OCI-LY7 (cell line): Measurements from ENCODE around the gene SH3BP4.

- PRO-cap = bidirectional peak, plus-strand start at chr2:234427323, minus-strand start at chr2:234427227
- RAMPAGE, long total RNA = no peak
These were observed 69.9 kb downstream of the ARL4C start for GRCh38 chr2:234426579-234427691.

DNA sequence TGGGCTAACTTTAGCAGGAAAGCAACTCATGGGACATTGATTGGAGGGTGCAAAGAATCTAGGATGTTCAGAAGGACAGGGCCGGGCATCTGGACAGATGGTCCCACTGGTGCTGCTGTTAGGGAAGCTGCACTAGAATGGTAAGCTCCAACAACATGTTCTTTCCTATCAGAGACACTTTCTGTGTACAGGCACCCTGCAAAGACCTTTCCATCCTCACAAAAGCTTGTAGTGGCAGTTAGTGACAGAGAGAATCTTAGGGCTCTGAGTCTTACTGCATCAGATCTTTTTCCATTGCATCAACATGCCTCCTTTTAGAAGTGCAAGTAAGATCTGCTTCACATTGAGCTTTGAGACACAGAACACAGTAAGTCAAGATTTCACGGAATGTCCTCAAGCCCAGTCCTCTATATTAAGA lies 52.7 kb downstream of the ARL4C start:
- PRO-cap = no peak
- RAMPAGE, long total RNA = no peak

- PRO-cap = no peak
- RAMPAGE, long total RNA = no peak
These were observed 34.9 kb downstream of the ARL4C start for GRCh38 chr2:234462009-234462288.

DNA sequence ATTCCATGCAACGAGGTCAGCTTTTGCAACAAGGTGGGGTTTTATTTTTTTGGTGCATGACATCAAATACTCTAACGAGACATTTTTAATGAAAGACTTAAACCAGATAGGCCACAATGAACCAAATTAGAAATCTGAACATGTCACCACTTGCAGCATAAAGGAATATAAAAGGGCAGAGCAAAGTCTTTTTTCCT lies 2.4 kb downstream of the ARL4C start:
- PRO-cap = no peak
- RAMPAGE, long total RNA = no peak

DNA sequence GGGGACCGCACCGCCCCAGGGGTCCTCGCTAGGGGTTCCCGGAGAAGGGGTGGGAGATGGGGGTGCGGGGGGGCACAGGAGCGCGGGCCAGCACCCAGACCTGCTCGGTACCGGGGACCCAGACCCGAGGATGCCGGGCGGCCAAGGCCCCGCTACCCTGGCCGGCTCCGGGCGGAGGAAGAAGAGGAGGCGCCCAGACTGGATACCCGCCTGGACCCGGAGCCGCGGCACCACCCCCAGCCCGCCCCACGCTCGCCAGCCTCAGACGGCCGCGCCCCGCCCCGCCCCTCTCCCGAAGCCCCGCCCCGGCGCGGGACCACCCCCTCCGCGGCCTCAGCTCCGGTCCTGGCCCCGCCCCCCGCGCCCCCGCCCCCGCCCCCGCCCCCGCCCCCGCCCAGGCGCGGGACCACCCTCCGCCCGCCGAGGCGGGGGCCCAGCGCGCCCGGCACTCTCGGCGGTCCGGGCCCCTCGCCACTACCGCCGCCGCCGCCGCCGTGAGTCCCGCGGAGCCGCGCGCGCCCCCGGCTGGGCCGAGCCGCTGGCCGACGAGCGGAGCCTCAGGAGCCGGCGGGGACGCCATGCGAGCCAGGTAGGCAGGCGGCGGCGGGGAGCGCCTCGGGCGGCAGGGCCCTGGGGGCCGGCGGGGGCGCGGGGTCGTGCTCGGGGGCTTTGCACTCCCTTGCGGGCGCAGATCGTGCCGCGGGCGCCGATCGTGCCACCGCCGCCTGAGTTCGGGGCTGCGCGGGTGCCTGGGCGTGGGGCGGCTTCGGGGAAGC lies at the start of gene SH3BP4:
Gene SH3BP4 (plus strand): TSS at position 436 of the 776 bp plus-strand sequence.
- PRO-cap = no peak
- RAMPAGE, long total RNA = no peak

DNA sequence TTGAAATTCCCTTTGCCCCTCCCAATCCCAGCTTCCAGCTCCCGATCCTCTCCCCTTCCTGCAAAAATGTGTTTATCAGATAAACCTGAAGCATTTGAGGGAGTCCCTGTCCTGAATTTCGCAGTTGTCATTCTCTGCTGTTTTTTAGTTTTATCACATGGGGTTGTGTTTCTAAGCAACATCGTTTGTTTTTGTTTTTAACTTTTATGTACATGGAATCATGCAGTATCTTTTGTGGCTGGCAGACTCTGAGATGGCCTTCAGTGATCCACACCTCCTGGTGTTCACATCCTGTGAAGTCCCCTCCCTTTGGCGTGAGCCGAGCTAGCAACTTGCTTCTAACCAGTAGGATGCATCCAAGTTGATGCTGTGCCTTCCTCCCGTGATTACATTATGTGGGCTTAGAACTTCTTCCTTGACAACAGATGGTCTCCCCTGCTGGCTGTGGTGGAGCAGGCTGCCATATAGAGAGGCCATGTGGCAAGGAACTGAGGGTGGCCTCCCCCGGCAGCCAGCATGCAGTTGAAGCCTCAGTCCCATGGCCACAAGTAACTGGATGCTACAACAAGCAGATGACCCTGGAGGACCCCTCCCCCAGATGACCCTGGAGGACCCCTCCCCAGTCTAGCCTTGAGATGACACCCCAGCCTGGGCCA lies 27.5 kb downstream of the SH3BP4 start:
- PRO-cap = no peak
- RAMPAGE, long total RNA = no peak

DNA sequence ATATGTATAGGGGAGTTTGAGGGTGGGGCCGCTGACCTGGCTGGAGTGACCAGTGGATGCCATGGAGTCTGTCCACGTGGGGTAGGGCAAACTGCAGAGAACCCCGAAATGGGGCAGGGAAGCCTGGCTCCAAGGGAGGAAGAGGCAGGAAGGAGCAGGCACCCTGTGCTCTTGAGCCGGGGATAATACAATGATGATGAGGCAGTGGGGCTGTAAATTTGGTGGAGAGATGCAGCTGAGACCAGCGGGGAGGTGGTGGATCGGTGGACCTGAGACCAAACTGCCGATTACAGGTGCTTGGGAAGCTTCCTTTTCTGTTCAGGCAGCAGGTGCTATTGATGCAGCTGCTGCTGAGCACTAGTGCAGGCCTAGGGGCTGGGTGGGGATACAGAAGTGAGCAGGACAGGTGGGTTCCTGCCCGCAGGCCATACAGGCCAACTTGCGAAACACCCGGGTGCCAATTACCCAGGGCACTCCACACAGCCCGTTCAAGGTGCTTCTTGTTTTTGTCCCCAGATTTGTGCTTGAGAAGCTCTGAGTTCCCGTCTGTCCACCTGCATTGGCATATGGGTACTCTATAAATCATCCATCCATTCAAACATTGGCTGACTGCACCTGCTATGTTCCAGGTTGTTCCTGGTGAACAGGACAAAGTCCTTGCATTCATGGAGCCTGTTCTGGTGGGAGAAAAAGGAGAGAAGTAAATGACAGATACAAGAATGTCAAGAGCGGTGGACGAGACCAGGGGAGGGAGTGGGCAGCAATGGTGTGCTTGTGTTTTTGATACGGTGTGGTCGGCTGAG lies 31.1 kb downstream of the SH3BP4 start:
- PRO-cap = no peak
- RAMPAGE, long total RNA = no peak

DNA sequence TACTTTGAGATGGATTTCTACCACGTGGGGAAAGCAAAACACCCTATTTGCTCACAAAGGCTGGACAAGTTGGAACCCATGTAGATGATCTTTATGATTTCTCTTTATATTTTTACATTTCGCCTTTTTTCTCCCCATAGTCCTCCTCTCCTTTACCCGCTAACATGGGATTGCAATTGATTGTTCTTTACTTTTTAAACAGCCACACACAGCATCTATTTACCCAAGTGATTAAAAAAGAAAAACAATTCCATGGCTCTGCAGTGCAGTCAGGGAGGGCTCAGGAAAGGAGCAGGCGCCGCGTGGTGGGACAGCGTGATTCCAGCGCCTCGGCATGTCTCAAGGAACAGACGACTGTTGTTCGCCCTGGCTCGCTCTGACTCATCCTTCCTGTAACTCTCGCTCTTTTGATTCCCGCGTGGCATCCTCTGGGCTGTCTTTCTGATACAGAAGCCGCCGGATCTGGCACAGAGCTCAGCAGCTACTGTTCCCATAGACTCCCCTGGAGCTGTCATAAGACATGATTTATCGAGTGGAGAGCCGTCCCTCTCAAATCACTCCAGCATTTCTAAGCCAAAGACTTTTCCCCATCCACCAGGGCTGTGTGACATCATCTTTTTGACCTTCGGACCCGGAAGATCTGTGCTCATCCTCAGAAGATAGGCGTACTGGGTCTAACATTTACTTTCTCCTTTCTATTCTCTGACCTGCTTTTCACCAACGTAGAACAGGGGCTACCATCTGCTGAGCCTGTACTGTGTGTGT lies 230.3 kb upstream of the AGAP1 start:
- PRO-cap = no peak
- RAMPAGE, long total RNA = no peak

DNA sequence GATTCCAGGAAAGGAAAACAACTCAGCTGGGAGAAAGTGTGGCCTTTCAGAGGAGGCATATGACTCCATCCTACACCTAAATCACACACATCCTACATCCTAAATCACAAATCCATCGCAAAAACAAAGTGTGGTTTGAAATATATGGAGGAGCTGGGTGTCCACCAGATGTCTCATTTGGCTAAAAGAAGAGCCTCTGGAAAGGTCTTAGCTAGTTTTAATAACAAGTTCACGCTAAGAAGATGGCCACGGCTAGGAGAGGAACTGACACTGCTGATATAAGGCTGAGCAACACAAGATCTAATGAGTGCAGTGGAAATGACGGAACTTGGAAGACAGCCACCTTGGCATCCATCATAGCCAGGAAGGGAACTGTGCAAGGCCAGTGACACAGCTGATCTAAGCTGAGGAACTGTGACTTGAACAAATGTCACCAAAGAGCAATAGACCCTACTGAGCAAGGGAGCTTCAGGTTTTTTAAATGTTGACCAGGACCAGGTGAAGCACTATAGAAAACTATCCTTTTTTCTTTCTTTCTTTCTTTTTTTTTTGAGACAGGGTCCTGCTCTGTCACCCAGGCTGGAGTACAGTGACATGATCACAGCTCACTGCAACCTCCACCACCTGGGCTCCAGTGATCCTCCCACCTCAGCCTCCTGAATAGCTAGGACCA lies 59.9 kb upstream of the AGAP1 start:
- PRO-cap = no peak
- RAMPAGE, long total RNA = no peak

GRCh38 chr2:235492898-235493490 lies 849 bp upstream of the AGAP1 start:
- PRO-cap = no peak
- RAMPAGE, long total RNA = no peak

DNA sequence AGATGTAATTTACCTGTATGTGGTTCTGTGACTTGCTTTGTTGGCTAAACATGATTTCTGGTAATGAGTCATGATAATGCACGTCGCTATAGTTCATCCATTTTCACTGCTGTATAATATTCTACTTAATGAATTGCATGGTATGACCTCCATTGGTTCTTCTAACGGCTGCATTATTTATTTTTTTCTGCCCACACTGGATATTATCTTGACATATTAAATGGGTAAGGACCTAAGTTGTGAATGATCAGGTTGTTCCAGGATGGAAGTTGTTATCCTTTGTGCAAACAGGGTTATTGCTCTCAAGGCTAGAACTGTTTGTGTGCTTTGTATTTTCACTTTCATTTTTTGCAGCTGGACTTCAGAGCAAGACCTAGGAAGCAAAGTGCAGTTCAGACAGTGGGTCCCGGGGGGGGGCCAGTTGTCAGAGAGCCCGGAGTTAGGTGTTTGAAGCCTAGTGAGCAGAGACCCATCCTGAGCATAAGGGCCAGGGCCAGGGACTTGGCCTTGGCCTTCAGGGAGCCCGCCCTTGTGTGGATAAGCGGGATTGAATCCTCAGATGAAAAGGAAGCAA lies 48.1 kb downstream of the AGAP1 start:
- PRO-cap = no peak
- RAMPAGE, long total RNA = no peak

GRCh38 chr2:235666262-235666532 lies 172.4 kb downstream of the AGAP1 start:
- PRO-cap = no peak
- RAMPAGE, long total RNA = no peak

- PRO-cap = no peak
- RAMPAGE, long total RNA = no peak
These were observed 176.0 kb downstream of the AGAP1 start for GRCh38 chr2:235669412-235670648.

GRCh38 chr2:235724676-235725523 lies 231.1 kb downstream of the AGAP1 start:
- PRO-cap = no peak
- RAMPAGE, long total RNA = no peak

DNA sequence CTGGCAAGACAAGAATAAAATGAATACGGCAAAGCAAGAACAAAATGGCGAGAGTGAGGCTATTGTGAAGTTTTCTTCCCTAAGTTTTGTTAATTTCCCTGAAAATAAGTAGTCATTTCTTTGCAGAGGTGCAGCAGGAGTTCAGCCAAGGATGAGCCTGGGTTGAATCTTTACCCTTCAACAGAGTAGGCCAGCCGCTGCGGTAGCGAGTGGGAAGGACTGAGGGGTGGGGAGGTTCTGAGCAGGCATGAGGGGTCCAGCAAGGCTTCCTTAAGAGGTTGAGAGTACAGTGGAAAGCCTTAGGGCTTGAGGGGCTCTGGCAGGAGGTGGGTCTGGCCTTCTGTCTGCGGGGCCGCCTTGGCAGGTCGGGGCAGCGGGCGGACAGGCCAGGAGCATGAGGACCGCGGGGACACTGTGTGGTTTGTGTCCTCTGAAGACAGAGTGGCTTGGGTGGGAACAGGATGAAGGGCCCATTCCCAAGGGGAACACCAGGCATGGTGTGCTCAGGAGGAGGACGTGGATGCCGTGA lies 250.2 kb downstream of the AGAP1 start:
- PRO-cap = no peak
- RAMPAGE, long total RNA = no peak

- PRO-cap = no peak
- RAMPAGE, long total RNA = no peak
These were observed 328.3 kb downstream of the AGAP1 start for GRCh38 chr2:235822143-235822606.

DNA sequence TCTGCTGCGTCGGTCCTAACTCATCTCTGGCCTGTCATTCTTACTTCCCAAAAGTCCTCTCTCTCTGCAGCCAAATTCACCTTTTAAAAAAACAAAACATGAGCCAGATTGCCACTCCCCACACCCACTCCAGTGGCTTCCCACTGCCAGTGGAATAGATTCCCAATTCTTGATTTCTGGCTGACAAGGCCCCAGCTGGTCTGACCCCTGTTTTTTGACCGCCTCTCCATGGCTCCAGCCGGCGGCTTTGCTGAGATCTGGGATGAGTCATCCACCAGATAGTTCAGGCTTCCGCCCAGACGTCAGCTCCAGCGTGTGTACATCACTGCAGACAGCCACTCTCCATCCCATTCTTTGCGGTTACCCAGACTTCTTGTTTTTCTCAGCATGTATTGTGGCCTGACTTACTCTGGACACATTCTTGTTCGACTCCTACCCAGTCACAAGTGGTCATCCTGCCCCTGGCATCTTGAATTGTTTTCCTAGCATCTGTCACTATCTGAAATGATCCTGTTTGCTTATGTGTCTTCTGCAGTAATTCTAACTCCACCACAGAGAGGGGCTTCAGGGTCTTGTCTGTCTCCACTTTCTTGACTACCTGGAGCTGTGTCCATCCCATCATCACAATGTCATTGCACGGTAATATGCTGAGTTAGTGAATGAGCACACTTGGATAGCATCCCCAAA lies 227.8 kb downstream of the GBX2 start:
- PRO-cap = no peak
- RAMPAGE, long total RNA = no peak

DNA sequence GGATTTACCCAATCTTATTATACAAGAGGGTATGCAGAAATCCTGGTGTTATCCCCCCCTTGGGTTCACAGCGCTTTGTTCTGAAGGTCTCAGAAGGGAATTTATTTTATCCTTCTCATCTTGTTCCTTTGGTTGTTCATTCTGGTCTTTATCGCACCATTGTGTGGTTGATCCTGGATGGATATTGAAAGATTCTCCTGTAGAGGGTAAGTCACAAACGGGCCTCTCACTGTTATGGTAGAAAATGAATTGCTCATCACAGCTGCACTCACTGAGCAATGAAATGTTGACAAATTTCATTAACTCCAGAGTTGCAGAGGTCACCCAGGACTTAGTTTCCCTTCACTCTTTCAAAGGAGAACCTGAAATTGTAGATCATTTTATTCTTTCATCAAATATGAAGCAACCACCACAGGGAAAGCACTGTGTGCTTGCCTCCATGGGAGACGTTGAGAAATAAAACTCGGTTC lies 193.7 kb downstream of the GBX2 start:
- PRO-cap = no peak
- RAMPAGE, long total RNA = no peak

GRCh38 chr2:236045243-236045939 lies 122.8 kb downstream of the GBX2 start:
- PRO-cap = no peak
- RAMPAGE, long total RNA = no peak

- PRO-cap = no peak
- RAMPAGE, long total RNA = no peak
These were observed 88.3 kb downstream of the GBX2 start for GRCh38 chr2:236079790-236080352.